Bronchus fibroblast of lung (primary cell): Measurements from ENCODE around the genes RIC8A, CDHR5 and SCT.

DNA sequence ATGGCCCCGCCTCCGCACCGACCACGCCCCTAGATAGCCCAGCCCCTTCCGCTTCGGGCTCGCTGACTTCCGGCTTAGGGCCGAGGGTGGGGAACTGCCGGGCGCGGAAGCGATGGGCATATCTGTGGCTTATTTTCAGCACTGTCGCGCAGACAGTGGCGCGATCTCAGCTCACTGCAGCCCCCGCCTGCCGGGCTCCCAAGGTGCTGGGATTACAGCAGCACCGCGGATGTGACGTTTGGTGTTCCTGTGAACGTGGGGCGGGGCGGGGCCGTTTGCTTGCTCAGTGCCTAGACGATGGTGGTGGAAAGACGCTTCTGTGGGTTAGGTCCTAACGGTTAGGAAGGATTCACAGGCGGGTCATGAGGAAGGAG is at the start of gene RIC8A:
Gene RIC8A (plus strand): TSS at position 282 of the 374 bp plus-strand sequence.
- RAMPAGE, long total RNA: start-site peak on the plus strand centred at position 97 of the sequence, 106 bp wide, 25 and 20 reads in 2 replicates; start-site peak on the plus strand centred at position 268 of the sequence, 54 bp wide, 78 and 21 reads in 2 replicates

- RAMPAGE, long total RNA: no peak
These were observed 10.4 kb downstream of the SIRT3 start for GRCh38 chr11:225687-226242.

DNA sequence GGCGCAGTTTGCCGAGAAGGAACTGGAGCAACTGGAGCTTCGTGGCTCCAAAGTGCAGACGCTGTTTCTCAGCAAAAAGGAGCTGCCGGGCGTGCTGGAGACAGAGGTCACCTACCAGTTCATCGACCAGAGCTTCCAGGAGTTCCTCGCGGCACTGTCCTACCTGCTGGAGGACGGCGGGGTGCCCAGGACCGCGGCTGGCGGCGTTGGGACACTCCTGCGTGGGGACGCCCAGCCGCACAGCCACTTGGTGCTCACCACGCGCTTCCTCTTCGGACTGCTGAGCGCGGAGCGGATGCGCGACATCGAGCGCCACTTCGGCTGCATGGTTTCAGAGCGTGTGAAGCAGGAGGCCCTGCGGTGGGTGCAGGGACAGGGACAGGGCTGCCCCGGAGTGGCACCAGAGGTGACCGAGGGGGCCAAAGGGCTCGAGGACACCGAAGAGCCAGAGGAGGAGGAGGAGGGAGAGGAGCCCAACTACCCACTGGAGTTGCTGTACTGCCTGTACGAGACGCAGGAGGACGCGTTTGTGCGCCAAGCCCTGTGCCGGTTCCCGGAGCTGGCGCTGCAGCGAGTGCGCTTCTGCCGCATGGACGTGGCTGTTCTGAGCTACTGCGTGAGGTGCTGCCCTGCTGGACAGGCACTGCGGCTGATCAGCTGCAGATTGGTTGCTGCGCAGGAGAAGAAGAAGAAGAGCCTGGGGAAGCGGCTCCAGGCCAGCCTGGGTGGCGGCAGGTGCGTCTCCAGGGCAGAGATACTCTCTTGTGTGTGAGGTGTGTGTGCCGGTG is 3.1 kb downstream of the NLRP6 start:
- RAMPAGE, long total RNA: no peak

GRCh38 chr11:304310-304712 is 3.3 kb upstream of the IFITM2 start:
- RAMPAGE, long total RNA: no peak

DNA sequence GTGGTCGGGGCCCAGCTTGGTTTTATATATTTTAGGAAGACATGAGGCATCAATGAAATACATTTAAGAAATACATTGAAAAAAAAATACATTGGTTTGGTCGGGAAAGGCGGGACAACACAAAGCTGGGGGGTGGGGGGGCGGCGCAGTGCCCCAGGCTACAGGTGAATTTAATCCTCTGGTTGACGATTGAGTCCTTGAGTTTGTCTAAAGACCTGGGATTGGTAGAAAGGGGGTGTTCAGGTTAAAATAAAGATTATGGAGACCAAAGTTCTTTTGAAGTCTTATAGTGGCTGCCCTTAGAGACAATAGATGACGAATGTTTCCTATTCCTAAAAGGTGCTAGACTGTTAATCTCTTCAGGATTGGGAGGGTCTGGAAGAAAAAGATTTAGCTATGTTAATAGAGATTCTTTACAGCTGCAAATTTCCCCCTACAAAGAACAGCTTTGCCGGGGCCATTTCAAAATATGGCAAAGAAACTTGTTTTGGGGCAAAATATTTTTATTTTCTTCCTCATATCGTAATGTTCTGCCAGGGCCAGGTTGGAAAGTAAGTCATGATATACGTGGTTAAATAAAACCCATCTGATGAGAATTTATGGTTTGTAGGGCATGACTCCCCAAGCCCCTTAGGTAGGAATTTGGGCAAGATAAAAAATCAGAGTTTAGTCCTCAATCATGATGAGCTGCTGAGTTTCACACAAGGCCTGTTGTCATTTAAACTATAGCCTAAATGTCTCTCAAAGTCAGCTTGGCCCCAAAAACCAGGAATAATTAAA is 3.3 kb downstream of the IFITM1 start:
- RAMPAGE, long total RNA: no peak

GRCh38 chr11:317682-317983 is 3.0 kb downstream of the IFITM3 start:
- RAMPAGE, long total RNA: no peak

DNA sequence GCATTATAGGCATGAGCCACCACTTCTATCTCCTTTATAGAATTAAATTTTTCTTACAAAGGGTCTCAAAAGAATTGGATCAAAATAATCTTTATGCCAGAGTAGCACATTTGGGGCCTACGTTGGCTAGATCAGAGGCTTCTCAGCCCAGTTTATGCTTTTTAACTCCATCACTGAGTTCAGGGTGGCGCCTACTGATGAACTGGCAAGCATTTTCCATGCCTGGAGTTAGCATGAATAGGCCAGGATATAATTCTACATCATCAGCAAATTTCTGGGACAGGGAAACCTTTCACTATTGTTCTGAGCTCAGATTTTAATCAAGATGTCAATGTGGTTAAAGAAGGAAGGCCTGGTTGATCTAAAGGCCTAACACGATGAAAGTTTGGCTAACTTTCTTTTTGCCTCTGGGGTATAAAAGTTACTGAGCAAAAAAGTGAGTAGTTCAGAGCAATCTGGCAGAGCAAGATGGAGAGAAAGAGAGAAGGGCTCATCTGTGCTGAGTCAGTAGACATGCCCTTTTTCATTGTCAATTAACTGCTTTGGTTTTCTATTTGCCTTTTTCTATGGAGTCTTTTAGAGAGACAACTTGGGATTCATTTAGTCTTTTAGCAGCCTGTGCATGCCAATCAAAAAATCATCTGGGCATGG is 21.7 kb upstream of the IFITM3 start:
- RAMPAGE, long total RNA: no peak

- RAMPAGE, long total RNA: start-site peak on the minus strand at chr11:406959-407008, 22 and 21 reads in 2 replicates; start-site peak on the minus strand at chr11:407136-407153, 16 and 37 reads in 2 replicates
These were observed 8.2 kb downstream of the SIGIRR start for GRCh38 chr11:406257-407321.

DNA sequence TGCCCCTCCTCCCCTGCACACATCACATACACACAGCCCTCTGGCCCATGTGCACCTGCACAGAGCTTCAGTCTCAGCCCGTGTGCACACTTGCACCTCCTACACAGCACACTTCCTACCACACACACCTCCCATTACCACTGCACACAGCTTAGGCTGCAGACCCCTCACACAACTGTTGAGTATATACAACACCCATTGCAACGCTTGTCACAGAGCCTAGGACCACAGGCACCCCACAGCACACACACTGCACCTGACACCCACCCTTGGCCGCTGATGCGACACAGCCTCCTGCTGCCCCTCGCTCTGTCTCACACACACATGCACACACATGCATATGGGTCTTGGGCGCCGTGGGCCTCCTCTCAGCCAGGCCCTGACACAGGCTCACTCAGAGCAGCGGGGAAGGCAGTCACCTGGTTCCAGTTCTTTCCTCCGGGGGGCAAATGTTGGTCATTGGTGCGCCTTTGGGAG is 357 bp downstream of the SIGIRR start:
- RAMPAGE, long total RNA: no peak

- RAMPAGE, long total RNA: no peak
These were observed 1.4 kb upstream of the SIGIRR start for GRCh38 chr11:416120-416724.

DNA sequence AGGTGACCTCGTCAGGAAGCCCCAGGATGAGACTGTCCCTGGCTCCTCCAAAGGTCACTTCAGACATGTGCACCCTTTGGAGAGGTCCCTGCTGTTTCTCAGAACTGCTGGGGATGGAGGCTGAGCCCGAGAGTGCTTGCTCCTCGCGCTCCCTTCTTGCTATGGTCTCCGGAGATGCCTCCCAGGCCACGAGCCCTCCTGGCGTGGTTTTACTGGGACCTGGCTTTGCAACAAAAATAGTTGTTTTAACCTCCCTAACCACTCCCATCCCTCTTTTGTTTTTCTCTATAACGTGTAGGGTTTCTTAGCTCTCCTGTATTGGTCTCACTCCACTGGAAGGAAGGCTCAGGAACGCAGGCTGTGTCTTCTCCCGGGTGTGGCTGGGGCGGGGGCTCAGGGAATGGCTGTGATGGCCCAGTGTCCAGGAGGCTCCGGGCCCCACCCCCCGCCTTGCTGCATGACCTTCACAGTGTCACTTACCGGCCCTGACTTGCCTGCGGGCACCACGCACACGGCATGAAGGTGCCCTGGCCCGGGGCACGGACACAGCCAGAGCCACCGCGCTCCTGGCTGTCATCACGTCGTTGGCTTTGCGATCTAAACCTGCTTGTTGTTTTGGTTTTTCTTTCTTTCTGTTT is 5.6 kb downstream of the PTDSS2 start:
- RAMPAGE, long total RNA: no peak

- RAMPAGE, long total RNA: no peak
These were observed 852 bp downstream of the LMNTD2 start for GRCh38 chr11:559729-560042.

GRCh38 chr11:567955-569105 is 7.6 kb downstream of the RASSF7 start:
- RAMPAGE, long total RNA: no peak

- RAMPAGE, long total RNA: no peak
These were observed 6.8 kb downstream of the IRF7 start for GRCh38 chr11:608476-609734.

- RAMPAGE, long total RNA: no peak
These were observed 3.5 kb downstream of the IRF7 start for GRCh38 chr11:612025-612889.

- RAMPAGE, long total RNA: no peak
These were observed 528 bp downstream of the IRF7 start for GRCh38 chr11:614993-615850.

DNA sequence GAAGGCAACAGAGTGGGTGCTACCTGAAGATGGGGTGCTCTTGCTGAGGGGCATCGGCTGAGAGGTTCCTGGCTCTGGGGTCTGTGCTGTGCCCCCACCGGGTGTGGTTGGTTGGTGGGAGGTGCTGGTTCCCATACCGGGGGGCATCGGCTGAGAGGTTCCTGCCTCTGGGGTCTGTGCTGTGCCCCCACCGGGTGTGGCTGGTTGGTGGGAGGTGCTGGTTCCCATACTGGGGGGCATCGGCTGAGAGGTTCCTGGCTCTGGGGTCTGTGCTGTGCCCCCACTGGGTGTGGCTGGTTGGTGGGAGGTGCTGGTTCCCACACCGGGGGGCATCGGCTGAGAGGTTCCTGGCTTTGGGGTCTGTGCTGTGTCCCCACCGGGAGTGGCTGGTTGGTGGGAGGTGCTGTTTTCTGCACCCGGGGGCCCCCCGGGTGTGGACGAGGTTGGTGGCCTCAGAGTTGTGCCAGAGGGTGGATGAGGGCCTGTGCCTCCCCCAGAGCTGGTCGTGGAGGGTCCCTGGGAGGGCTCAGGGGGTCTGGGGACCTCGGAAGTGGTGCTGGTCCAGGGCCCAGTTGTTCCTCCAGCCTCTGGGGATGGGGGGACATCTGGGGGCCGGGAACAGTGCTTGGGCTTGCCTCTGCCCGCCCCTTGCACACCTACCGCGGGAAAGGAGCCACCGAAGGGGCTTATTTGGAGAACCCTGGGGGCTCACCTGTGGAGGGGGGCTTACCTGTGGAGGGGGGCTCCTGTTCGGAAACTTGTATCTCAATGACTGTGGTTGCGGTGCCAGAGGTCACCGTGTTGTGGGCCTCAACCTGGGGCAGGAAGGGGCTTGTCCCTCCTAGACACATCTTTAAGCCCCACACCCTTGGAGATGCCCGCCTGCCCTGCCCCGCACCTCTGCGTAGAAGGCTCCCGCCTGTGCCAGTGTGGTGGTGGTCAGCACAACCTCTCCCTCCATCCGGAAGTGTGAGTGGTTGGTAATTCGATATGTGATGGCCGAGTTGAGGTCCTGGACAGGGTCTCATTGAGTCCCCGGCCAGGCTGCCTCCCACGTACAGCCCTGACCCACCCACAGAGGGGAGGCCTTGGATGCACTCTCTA is 3.2 kb upstream of the IRF7 start:
- RAMPAGE, long total RNA: no peak

- RAMPAGE, long total RNA: no peak
These were observed at the start of gene CDHR5 for GRCh38 chr11:624769-625950. Gene CDHR5 (minus strand): TSS chr11:624955.

DNA sequence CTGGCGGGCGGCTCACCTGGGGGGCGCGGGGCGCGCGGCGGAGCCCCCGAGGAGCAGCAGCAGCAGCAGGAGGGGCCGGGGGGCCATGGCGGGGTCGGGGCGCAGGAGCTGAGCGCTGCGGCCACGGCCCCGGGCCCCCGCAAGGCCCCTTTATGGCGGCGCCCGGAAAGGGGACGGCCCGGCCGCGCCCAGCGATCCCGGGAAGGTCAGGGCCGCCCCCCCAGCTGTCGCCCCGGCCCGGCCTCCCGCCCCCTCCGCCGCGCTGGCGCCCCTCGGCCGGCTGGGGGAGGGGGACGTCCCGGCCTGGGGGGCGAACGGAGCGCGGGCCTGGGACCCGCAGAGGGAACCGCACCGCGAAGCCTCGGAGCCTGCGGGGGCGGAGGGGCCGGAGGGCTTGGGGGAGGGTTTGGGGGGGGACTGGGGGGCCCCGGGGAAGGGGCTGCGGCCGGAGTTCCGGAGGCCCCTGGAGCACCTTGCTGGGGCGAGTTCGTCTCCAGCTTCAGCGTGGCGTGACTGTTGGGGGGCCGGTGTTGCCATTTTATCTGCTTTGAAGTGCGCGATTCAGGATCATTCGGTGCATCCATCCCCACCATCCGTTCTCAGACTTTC is at the start of gene SCT:
Gene SCT (minus strand): TSS at position 125 of the 609 bp plus-strand sequence.
- RAMPAGE, long total RNA: no peak

GRCh38 chr11:627900-628322 is 930 bp upstream of the SCT start:
- RAMPAGE, long total RNA: no peak